ENCODE measurements around the genes APOA1, SIK3 and DSCAML1.

- PRO-cap, result no peak
Measured at GRCh38 chr11:116825311-116825945, 2.3 kb upstream of the APOA4 start.

DNA sequence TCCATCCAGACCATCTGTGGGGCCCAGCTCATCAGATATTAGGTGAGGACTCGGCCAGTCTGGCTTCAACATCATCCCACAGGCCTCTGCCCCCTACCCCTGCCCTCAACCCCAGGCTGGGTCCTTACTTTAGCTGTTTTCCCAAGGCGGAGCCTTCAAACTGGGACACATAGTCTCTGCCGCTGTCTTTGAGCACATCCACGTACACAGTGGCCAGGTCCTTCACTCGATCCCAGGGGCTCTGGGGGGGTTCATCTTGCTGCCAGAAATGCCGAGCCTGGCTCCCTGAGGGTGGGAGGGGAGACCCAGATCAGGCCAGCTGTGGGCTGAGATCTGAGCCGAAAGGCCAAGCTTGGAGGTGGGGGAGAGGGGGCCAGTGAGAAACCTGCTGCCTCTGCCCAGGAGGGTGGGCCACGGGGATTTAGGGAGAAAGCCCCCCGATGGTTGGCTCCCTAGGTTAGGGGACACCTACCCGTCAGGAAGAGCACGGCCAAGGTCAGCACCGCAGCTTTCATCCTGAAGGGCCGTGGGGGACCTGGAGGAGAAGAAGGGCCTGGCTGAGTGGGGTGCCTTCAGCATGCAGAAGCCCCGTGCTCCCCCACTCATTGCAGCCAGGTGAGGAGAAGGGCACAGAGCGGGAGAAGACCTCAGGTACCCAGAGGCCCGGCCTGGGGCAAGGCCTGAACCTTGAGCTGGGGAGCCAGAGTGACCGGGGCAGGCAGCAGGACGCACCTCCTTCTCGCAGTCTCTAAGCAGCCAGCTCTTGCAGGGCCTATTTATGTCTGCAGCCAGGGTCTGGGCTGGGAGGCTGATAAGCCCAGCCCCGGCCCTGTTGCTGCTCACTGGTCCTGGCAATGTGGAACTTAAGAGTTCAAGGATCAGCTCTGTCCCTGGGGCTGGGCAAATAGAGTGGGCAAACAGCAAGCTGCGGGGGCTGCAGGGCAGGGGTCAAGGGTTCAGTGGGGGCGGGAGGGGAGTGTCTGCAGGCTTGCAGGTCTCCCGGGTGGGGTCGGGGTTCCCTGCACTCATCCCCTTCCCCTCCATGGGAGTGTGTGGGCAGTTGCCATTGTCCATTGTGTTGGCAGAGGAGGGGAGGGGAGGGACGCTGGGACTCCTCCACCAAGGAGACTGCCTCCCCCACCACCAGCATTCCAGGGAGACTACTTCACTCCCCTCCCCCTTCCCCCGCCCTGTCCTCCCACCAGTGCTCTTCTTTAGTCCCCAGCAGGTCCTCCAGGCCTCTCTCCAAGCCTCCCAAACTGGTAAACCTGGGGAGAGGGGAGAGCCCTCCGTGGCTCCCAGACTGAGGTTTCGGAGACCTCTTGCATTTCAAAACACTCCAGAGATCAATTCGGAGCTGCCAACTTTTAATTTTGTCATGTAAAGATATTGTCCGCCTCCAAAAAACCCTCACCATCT lies at the start of gene APOA1:
Gene APOA1, minus strand, starts transcription at position 750 of the 1,419 bp plus-strand sequence.
- PRO-cap, result no peak

DNA sequence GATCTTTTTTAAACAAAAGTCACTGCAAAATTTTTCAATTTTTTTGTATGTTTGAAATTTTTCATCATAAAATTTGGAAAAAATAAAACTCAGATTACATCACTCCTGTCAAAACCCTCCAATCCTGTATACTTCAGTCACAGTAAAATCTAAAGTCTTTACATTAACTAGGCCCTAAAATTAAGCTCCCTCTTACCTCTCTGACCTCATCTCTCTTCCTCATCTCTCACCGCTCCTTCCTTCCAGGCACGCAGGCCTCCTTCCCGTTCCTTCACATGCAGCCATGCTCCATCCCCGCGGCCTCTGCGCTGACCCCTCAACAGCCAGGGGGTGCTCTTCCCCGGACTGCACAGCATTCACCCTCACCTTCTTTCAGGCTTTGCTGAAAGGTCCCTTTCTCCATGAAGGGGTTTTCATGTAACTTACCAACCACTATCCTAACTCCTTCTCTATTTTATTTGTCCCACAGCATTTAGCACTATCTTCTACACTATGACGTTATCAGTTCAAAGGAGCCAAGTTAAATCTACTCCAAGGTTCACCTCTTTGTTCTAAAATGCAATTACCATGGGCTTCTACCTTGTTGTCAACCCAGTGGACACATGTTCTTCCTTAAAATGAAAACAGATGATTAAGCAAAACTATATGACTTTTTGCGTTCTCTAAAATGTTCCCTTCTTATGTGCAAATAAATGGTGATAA lies 57.7 kb upstream of the APOA1 start:
- PRO-cap, result no peak

DNA sequence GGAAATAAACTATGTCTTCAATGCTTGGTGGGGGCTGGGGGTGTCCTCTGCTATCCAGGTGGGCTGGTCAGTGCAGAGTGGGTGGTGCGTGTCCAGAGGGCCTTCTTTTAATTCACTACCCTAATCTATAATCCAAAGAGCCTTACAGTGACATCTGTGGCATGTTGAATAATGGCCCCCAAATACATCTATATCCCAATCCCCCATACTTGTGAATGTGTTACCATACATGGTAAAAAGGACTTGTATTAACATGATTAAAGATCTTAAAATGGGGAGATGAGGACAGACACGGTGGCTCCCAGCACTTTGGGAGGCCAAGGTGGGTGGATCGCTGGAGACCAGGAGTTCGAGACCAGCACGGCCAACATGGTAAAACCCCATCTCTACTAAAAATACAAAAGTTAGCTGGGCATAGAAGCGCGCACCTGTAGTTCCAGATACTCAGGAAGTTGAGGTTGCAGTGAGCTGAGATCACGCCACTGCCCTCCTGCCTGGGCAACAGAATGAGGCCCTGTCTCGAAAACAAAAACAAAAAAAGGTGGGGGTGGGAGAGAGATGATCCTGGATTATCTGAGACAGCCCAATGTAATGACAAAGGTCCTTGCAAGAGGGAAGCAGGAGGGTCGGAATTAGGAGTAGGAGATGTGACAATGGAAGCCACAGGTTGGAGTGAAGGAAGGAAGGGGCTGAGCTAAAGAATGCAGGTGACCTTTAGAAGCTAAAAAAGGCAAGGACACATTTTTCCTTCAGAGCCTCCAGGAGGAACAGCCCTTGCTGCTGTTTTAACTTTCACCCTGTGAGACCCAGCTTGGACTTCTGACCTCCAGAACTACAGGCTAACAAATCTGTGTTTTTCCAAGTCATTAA lies 87.5 kb upstream of the APOA1 start:
- PRO-cap, result unidirectional peak, plus-strand start at position 752 of the sequence

DNA sequence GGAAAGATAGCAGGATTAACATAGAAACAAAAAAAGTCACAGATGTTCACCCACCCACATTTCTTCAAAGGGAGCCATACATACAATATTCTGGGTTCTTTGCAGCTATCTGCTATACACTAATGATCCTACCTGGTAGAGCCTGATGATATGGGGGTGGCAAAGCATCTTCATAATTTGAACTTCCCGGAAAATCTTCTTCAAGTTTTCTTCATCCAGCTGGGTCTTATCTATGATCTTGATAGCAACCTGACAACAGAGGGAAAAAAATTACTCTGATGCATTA lies 119.3 kb upstream of the APOA1 start:
- PRO-cap, result no peak

DNA sequence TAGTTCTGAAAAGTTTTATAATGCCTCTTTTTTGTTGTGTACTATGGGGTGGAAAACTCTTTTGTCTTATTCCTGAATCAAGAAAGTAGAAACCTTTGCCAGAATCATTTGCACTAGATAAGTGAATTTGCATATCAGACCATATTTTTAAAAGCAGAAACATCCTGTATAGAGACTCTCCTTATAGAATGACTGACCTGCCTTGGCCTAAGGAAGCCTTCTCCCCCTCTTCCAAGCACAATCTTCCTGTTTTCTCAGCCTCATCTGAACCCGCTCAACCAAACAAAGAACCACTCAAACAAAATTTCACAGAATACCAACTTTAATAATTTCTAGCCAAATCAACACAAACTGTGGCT lies 60.3 kb downstream of the SIK3 start:
- PRO-cap, result unidirectional peak, plus-strand start at position 172 of the sequence

DNA sequence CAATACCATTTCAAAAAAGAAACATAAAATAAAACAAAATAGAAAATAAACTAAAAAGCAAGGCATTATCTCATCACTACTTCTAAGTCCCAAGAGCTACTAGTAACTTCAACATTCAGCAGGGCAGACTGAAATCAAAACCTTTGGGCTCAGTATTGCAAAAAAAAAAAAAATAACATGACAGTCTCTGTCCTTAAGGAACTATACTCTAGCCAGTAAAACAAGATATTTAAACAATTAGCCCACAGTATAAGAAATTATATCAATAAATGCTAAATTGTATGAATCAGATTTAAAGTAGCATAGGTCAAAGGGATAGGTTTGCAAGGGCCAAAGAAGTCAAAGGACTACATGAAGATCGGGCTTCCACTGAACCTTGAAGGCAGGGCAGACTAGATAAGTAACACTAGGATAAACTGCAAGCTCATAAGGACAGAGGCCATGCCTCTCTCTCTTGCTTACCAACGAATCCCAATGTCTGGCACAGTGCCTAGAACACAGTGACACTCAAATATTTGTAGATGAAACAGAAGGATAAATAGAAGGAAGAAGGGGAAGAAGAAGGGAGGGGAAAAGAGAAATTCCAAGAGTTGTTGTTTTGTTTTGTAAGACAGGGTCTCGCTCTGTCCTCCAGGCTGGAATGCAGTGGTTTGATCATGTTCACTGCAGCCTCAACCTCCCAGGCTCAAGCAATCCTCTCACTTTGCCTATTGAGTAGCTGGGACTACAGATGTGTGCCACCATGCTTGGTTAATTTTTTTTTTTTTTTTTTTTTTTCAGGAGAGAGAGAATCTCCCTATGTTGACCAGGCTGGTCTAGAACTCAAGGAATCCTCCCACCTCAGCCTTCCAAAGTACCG lies 27.0 kb downstream of the SIK3 start:
- PRO-cap, result no peak

DNA sequence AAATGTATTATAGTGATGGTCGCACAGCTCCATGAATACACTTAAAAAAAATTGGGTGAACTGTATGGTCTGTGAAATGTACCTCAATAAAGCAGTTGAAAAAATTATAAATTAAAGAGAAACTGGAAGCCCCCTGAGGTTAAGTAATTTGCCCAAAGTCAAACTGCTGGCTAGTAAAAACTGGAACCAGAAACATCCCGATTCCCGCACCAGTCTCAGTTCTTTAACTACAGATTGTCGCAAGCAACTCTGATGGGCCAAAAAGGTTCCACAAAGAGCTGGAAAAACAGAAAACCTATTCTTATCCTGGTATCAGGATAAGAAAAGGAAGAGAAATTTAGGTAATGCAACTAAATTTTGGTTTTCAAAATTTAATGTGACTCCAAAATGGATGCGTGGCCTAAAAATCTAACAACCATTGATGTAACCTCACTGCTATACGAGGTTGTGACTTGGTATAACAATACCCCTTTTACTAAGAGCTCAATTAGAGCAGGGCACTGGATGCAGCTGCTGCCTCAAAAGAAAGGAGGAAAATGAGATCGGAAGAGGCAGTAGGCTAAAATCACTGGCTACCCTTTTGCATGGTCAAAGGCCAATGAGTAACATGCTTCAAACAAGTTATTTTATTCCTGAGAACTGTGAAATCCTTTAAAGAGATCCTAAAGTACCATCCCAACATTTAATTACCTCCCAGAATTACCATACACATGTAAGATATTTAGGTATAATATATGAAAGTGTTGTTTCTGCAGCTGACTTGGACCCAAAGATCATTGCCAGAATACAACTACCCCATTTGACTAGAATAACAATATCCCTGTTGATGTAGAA lies 15.3 kb downstream of the SIK3 start:
- PRO-cap, result no peak

GRCh38 chr11:117083552-117084005 lies 14.6 kb downstream of the SIK3 start:
- PRO-cap, result unidirectional peak, minus-strand start at chr11:117083755

DNA sequence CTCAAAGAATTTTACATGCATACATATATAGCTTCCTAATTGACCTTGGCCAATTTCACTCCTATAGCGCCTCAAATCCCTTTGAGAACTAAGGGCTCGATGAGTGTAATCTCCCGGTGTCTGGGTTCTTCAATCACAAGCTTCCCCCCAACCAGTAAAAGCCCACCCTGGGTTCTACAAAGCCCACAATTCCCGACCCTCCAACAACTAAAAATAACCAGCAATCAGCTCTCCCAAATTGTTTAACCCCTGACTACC lies 1.2 kb downstream of the SIK3 start:
- PRO-cap, result no peak

- PRO-cap, result unidirectional peak, plus-strand start at chr11:117097530; unidirectional peak, minus-strand start at chr11:117098118; bidirectional peak, plus-strand start at chr11:117098623, minus-strand start at chr11:117098423
Measured at GRCh38 chr11:117097406-117098533, at the start of gene SIK3. TSS of gene SIK3 (minus strand) at chr11:117098428.

GRCh38 chr11:117145023-117145793 lies 1.1 kb downstream of the PAFAH1B2 start:
- PRO-cap, result unidirectional peak, minus-strand start at chr11:117145210

GRCh38 chr11:117185585-117186386 lies 7.2 kb downstream of the SIDT2 start:
- PRO-cap, result unidirectional peak, plus-strand start at chr11:117185951; unidirectional peak, plus-strand start at chr11:117186031

DNA sequence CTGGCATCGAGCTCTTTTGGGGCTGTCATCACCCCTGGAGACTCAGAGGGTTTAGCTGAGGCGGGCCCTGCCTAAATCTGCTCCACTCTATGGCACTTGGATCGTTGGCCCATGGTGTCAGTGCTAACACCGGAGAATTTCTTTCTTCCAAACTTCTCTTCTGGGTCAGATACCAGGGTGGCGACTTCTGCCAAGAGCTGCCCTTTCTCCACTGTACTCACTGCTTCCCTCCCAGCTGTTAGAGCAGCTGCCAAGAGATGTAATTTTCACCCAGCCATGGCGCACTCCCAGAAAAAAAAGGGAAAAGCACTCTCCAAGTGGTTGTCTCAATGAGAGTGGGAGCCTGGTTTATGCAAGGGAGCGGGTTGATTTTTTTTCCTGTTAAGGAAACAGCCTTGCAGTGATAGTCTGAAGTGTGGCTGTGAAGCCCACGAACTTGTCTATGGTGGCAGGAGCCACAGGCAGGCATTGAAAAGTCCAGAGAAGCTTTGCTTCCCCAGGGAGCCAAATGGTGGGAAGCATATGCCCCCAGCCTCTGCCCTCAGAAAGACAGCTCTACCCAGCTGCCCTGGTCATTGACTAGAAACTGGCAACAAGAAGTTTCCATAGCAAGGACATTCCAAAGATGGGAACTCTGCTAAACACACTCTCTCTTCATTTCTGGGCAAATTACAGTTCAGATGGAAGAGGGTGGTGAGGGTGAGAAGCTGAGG lies 10.7 kb downstream of the PCSK7 start:
- PRO-cap, result no peak

DNA sequence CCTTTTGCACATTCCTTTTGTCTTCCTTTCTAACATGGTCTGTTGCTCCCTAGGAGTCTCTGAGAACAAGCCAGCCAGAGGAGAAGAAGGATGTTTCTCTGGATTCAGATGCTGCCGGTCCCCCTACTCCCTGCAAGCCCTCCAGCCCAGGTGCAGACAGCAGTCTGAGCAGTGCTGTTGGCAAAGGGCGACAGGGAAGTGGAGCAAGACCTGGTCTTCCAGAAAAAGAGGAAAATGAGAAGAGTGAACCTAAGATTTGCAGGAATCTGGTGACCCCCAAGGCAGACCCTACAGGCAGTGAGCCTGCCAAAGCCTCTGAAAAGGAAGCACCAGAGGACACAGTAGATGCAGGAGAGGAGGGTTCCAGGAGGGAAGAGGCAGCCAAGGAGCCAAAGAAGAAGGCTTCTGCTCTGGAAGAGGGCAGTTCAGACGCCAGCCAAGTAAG lies 43.4 kb downstream of the CEP164 start:
- PRO-cap, result no peak

GRCh38 chr11:117647251-117647450 lies 149.9 kb downstream of the DSCAML1 start:
- PRO-cap, result unidirectional peak, plus-strand start at chr11:117647349

DNA sequence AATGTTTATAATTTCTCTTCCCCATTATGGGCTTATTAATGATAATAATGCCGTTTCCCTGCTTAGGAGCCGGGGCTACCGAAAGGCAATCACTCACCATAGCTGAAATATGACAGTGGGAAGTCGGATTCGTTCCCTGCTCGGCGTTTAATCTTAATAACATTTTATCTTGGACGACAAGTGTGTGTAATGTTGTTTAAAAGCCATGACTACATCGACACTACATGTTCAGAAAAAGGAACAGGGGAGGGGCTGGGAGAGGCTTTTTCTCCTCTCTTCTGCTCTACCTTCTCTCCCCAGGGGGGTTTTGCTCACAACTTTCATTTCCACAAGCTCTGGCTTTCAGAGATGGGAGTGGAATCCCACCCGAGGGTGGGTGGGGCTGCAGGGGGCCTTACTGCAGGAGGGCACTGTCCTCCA lies 105.5 kb downstream of the DSCAML1 start:
- PRO-cap, result no peak

GRCh38 chr11:117796591-117797531 lies at the start of gene DSCAML1:
TSS of gene DSCAML1 (minus strand) at chr11:117797216.
- PRO-cap, result no peak

DNA sequence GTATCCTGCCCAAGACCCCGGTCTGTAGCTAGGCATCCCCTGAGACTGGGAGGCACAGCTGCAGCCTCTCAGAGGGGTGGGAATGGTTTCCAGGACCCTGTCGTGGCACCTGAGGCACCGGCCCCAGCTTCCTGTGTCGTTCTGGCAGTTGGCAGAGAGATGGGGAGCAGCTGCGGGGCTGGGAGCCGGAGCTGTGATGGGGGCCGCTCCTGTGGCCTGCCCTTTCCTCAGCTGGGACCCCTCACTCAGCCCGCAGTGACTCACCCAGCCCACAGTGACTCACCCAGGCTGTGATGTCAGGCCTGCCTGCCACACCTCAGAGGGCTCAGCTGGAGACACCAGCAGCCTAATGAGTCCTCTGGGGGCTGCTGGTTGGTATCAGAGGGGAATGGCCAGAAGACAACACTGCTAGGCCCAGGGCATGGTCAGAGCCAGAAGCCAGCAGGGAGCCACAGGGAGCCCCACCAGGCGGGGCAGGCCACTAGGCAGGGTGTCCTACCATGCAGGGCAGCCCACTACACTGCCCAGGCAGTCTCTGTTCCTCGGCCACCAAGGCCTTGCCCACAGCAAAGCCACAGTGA lies 4.1 kb upstream of the FXYD2 start:
- PRO-cap, result unidirectional peak, plus-strand start at position 381 of the sequence

DNA sequence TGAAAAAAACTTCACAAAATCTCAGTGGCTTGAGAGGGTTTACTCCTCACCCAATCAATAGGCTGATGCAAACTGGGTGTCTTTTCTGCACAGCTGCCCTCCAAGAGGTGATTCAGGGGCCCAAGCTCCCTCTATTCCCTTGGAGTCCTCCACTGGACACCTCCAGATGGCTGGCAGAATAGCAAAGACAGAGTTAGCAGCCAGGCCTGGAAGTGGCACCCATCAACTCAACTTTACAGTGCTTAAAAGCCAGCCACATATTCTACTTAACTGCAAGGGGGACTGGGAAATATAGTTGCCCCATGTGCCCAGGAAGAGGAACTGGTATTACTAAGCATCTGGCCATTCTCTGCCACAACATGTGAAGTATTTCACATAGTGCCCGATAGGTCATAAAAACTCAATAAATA lies 5.6 kb upstream of the IL10RA start:
- PRO-cap, result no peak